ENCODE data around the gene BCOR.

GRCh38 chrX:40051596-40052503 is 45.9 kb downstream of the BCOR start:
- RRBS = no CpG with 5 or more reads among the region's 13 CpGs

DNA sequence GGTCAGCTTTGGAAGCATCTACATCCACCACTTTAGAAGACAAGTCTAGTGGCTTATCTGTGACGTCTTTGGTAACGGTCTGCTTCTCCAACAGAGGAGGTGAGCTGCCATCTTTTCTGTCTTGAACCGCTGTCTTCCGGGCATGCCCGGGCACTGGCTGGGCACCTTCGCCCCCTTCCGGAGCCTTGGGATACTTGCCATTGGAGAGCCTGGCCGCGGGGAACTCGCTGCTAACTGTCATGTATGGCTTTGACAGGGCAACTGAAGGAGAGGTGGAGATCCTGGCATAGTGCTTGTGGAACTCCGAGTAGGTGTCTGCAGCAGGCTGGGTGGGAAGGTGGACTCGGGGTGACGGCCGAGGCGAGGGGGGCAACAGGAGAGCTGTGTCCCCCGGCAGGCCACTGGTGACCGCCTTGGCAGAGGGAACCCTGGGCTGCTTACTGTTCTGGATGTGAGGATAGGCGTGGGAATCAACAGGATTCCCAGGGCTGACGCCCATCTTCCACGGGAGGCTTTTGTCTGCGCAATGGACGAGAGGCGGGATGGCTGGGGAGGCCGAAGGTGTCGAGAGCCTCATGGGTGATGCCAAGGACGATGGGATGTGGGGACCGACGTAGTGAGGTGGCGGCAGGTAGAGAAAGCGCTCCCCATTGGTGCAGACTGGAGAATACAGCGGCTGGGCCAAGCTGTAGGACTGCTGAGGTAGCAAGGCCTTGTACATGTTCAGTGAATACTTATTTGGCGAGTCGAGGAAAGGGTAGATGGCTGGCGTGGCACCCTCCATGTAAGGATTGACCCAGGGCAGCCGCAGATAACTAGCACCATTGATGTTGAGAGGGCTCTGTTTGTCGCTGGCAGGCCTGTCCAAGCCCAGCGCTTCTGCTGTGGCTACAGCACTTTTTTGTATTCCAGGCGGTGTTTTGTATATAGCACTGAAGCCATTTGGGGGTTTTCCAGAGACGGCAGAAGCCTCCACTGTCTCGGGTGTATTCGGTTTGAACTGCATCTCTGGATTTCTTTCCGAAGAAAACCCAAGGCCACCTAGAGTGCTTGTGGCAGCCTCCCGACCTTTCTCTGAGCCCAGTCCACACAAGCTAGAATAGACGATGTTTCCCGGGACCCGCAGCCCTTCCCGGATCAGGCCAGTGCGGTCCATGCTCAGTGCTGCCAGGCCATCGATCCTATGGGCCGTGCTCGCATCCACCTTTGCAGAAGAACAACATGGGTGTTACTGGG is 23.4 kb downstream of the BCOR start:
- RRBS = no CpG with 5 or more reads among the region's 51 CpGs

DNA sequence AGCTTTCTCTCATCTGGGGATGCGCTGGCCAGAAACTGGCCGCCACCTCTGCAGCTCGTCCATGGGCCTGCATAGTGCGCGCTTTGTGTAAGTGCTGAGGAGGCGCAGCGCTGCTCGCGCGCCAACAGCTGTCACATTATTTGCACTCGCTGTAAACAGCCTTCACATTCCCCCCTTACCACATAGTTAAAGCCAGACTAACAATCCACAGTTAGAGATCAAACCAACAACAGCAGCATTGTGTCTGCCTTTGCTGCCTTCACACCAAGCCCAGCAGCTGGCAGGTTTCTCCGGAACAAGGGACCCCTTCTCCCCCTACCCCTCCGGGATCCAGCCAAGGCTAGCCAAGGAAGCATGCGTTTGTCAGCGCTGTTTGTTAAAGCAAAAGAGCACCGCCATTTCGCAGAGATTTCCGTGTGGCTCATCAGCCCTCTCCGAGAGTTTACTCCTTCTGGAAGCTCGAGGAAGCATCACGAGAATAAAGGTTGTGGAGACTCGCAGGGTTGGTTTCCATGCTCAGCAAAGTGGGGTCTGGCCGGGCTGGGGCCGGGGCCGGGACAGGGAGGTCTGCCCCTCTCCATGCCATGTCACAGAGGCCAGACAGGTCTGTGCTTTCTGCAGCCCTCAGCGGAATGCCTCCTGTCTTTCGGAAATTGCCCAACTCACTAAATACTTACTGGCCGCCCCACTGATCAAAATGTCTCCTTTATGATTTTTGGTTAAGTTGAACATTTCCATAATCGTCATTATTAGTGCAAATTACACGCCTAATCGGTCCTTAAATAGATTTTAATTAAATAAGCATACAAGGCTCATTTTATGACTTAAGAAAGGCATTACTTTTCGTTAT is 11.0 kb downstream of the BCOR start:
- RRBS = no CpG with 5 or more reads among the region's 32 CpGs

GRCh38 chrX:40090055-40090910 is 7.5 kb downstream of the BCOR start:
- RRBS = 23% methylated on average over 48 of the region's 67 CpGs

GRCh38 chrX:40095589-40095905 is 2.2 kb downstream of the BCOR start:
- RRBS = under 1% methylated on average over 11 of the region's 26 CpGs

DNA sequence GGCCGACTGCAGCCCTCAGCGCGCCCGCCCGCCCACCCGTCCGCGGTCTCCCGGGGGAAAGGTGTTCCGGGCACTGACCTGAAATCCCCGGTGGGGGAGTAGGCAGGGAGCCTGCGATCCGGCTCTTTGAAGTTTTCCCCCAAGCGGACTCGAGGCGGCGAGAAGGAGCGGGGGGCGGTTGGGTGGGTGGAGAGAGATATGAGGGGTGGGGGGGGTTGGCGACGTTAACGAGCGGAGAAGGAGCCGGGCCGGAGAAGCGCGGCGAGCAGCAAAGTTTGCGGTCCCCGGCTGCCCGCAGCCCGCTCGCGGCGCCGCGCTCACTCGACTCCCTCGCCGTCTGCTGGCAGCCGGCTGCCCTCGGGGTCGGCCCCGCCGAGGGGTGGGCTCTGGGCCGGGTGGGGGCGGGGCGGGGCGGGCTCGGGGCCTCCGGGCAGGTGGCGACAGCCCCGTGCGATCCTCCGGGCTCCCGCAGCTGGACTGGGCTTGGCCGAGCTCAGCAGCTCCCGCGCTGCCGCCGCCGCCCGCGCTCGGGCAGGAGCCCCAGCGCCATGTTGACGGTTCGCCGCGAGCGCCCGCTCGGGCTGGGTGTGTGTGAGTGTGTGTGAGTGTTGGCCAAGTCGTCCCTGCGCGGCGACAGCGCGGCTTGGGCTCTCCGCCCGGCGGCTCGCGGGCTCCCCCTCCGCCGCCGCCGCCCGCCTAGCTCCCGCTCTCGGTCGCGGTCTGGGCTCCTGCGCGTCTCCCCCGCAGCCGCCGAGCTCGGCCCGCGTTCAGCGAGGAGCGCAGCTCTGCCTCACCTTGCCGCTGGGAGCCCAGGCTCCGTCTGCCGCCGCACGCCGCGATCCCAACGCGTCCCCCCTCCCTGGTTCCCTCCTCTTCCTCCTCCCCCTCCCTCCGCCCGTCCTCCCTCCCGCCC is at the start of gene BCOR:
TSS of gene BCOR (minus strand) at position 822 of the 913 bp plus-strand sequence.
- RRBS = 1% methylated on average over 34 of the region's 115 CpGs

DNA sequence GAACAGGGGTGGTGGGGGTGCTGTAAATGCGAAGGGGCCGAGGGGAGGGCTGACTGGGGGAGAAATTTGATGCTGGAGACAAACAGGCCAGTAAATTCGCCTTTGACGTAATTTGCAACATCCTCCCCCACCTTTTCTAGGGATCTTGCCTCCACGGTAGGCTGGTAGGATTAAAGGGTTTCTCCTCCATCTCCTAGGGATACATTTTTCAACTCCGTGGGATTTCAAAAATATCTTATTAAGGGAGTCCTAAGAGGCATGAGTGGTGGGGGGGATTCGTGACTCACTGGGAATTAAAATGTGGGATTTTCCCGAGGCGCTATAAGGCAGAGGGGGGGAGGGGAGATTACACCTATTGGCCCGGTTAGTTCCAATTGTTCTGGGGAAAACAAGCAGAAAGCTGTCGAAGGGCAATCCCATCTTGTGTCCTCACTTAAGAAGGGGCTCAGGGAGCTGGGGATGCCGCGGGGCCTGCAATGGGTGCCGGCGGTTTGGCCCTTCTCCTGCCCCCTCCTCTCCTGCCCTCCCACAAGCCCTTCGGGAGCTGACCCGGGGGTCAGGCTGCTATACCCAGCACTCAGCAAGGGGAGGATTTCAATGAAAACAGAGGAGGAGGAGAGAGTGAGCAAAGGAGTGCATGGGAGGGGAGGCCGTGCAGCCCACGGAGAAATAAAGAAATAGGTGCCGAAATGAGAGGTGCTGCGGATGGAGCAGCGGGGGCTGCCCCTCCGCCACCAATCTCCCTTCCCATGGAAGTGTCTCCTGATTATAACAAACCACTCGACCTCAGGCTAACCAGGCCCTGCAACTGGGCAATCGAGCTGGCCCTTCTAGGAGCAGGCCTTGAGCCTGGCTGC is 3.2 kb upstream of the BCOR start:
- RRBS = 71% methylated on average over 7 of the region's 25 CpGs

- RRBS = no CpG with 5 or more reads among the region's 2 CpGs
Observed at GRCh38 chrX:40127100-40127524, 29.4 kb upstream of the BCOR start.

DNA sequence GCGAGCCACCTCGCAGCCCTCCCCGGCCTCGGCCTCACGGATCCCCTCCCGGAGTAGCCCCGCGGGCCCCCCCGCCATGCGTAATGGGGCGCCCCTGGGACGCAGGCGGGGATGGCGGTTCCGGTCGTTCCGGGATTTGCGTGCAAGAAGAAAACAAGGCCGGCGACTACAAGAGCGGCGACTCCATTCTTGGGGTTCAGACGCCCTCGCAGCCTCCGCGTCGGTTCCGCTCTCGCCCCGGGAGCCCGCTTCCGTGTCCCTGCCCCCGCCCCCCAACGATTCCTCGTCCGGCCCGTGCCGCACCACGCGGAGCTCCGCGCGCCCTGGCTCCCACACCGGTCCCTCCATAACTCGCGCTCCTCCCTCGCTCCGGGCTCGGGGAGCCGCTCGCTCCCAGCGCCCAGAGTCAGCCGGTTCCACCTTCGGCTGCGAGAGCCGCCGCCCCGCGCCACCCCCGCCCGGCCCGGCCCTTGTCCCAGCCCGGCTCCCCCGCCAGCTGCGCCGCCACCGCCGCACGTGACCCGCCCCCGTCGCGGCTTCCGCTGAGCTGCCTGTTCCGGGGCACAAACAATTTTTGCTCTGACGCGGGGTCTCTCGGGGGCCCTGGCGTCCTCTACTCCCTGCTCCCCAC is 78.7 kb upstream of the BCOR start:
- RRBS = 2% methylated on average over 66 of the region's 79 CpGs

GRCh38 chrX:40423172-40423780 is 157.5 kb upstream of the ATP6AP2 start:
- RRBS = no CpG with 5 or more reads among the region's 5 CpGs

GRCh38 chrX:40845008-40845615 is 109.8 kb upstream of the MED14 start:
- RRBS = no CpG with 5 or more reads among the region's 7 CpGs

DNA sequence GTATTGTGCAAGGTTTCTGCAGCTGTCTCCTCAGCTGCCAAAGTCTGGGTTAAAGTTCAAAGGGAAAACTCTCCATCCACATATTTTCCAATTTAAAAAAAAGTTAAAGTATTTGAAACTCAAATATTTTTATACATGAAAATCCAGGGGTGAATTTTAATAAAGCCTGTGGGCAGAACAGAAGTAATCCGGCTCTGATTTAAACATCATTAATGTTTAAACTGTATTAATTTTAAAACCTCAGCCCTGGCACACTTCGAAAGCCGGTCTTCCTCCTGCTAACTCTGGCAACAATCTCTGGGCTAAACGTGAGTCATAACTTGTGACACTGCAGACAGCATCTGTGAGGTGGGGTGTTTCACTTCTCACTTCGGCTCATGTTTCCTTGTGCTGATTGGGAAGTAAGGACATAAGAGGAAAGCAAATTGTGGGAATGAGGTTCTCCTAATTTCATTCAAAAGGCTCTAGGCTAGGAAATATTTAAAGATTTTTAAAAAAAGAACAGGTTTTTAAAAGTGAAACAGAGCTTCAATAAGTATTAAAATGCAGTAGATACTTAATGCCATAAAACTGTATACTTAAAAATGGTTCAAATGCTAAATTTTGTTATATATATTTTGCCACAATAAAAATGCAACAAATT is 139.9 kb upstream of the USP9X start:
- RRBS = 10% methylated on average over 2 of the region's 5 CpGs

DNA sequence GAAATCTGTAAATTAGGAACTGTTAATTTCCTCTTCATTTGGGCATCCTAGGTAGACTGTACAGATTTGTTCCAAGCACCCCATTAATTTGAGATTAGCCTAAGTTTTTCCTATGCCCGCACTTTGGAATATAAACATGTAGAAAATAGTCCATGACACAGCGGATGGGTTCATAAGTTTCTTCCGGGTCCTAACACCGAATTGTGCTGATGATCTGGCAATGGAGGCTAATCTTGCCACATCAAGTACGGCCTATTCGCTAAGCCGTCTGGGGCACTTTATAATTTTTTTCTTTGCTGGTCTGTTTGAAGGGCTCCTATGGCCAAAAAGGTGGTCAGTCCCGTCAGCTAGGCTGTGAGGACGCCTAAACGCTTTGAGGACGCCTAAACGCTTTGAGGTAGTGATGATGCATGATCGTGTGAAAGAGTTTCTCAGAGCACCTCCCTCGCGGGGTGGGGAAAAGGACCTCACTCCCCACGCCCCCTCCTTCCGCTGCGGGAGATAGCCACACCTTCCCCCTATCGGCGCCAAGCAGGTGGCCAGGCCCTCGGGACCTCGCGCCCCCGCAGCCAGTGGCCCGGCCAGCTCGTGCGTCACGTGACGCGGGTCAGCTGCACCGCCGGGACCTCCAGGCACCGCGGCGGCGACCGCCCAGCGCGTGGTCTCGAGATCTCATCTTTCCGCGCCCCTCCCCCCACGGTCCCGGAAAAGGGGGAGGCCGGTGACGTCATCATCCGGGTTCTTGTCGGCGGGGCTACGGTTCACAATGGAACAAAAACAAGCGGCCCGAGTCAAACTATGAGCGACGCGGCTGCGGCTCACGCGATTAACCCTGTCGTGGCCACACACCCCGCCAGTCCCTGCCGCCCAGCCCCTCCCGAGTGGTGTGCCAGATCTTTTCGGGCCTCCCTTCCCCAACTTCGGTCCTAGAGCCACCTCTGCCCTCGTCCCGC is 909 bp upstream of the USP9X start:
- RRBS = under 1% methylated on average over 17 of the region's 66 CpGs

GRCh38 chrX:41116831-41117301 is 31.6 kb downstream of the USP9X start:
- RRBS = no CpG with 5 or more reads among the region's 4 CpGs

DNA sequence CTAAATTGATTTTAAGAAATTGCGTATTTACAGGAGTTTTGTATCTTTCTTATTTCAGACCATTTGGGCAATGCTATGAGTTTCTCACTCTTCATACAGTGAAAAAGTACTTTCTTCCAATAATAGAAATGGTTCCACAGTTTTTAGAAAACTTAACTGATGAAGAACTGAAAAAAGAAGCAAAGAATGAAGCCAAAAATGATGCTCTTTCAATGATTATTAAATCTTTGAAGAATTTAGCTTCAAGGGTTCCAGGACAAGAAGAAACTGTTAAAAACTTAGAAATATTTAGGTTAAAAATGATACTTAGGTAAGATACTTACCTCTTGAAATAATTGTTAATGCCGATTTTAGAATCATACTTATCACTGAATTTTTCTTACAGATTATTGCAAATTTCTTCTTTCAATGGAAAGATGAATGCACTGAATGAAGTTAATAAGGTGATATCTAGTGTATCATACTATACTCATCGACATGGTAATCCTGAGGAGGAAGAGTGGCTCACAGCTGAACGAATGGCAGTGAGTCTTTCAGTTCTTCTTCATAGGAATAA is 55.7 kb downstream of the USP9X start:
- RRBS = no CpG with 5 or more reads among the region's 4 CpGs

GRCh38 chrX:41302281-41302812 is 31.6 kb upstream of the DDX3X start:
- RRBS = no CpG with 5 or more reads among the region's 9 CpGs

GRCh38 chrX:41302951-41303370 is 31.0 kb upstream of the DDX3X start:
- RRBS = no CpG with 5 or more reads among the region's 8 CpGs

DNA sequence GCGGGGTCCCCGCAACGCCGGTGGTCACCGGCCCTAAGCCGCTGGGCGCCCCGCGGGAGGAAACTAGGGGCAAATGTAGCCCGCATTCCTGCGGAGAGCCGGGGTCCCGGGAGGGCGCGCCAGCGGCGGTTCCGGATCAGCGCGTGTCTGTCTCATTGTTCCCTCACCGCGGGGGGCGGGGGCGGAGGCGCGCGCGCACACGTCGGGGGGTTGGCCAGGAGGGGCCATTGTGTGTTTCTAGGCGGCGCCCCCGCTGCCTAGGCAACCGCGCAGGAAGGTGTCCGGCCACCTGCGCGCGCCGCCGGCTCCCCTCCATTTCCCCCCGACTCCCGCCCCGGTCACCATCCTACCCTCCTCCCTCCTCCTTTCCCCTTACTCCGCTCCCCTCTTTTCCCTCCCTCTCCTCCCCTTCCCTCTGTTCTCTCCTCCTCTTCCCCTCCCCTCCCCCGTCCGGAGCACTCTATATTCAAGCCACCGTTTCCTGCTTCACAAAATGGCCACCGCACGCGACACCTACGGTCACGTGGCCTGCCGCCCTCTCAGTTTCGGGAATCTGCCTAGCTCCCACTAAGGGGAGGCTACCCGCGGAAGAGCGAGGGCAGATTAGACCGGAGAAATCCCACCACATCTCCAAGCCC is 809 bp upstream of the DDX3X start:
- RRBS = 1% methylated on average over 14 of the region's 59 CpGs

DNA sequence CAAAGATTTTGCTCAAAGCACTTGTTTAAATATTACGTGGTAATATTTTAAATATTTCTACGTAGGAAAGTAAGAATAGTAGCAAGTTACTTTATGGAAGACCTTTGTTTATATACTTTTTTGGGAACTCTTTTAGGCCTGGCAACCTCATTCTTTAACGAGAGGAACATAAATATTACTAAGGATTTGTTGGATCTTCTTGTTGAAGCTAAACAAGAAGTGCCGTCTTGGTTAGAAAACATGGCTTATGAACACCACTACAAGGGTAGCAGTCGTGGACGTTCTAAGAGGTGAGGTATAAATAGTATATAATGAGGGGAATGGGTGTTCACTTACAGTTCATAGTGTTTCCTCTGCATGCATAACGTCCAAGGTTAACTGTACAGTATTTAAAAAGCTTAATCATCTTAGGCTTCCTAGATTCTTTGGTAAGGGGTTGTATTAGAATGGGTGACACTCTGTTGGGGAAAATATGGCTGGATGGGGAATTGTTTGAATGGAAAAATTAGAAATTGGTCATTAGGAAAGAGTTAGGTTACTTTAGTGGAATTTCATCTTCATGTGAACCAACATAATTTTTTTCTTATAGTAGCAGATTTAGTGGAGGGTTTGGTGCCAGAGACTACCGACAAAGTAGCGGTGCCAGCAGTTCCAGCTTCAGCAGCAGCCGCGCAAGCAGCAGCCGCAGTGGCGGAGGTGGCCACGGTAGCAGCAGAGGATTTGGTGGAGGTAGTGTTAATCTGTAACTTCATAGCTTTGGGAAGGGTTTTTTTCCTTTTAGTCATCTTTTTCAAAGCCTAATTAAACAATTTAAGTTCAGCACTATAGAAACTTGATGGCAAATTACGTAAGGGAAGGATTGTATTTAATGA is 13.0 kb downstream of the DDX3X start:
- RRBS = no CpG with 5 or more reads among the region's 15 CpGs

DNA sequence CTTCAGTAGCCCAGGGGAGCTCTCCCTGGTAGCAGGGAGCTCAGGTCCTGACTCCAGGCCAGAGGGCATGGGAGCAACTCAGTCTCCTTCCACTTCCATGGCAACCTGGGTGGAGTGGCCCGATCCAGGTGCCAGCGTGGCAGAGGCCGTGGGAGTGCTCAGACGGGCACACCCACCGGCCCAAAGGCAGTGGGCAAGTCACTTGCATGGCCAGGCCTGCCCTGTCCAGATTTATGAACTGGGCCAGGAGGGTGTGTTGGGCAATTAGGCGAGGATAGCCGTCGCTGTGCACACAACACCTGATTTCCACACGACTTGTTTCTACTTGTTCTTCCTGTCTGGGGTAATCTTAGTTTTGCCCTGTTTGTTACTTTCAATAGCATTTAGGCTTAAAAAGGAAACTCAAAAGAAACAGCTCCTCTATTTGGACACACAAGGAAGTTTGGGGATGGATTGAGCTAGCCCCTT is 55.5 kb upstream of the NYX start:
- RRBS = no CpG with 5 or more reads among the region's 9 CpGs

Measured in HTR-8/SVneo (cell line).